Mesenchymal stem cell of adipose (primary cell): ENCODE results near the genes TTC38 and TRMU.

DNA sequence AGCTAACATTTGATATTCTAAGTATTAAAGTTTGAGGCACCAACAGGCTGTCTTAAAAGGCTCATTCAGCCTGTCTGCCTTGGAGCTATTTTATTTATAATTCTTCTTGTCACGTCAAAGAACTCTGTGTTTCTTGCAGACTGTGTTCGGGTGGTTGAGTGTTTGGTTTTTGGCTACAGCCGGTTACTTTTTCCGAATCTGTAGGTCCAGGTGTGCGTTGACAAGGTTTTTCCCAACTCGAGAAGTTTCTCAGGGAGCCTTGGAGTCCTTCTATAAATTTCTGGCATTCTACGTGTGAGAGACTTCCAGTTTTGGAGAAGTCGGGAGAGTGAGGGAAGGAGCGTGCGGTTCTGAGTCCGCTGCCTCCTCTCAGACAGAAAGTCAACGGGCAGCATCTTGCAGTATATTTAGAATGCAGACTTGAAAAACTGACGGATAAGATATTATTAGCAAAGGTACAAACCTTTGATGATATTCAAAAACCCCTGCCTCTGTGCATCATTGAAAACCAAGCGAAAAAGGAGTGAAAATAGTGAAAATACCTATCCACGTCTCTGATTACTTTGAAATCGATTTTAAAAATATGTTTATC is 85.3 kb upstream of the PPARA start:
- CAGE, long polyA plus RNA: no peak

GRCh38 chr22:46079470-46079732 is 70.9 kb upstream of the PPARA start:
- CAGE, long polyA plus RNA: no peak

GRCh38 chr22:46084392-46085496 is 65.6 kb upstream of the PPARA start:
- CAGE, long polyA plus RNA: no peak

GRCh38 chr22:46106789-46107757 is 43.3 kb upstream of the PPARA start:
- CAGE, long polyA plus RNA: no peak

- CAGE, long polyA plus RNA: no peak
Observed at GRCh38 chr22:46171948-46172562, 21.7 kb downstream of the PPARA start.

DNA sequence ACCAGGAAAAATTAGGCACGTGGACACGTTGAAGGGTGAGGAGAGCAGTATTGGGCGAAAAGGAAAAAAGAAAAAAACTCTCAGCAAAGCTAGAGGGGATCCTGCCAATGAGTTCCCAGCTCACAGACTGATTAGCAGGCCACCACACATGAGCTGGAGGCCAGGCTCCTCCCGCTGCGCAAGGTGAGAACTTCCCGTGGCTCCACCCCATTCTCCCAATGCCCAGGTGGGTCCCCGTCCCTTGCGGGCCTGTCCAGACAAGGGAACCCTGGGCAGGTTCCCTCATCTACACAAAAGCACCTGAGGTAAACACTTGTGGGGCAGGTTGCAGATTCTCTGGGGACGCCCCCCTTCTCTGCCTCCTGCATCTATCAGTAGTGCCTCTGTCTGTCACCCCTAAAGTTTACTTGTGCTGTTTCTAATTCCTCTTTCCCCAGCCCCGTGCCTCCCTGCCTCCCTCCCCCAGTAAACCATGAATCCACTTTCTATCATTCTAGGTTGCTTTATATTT is 46.5 kb downstream of the CDPF1 start:
- CAGE, long polyA plus RNA: no peak

- CAGE, long polyA plus RNA: no peak
Observed at GRCh38 chr22:46225190-46226163, 24.6 kb downstream of the CDPF1 start.

DNA sequence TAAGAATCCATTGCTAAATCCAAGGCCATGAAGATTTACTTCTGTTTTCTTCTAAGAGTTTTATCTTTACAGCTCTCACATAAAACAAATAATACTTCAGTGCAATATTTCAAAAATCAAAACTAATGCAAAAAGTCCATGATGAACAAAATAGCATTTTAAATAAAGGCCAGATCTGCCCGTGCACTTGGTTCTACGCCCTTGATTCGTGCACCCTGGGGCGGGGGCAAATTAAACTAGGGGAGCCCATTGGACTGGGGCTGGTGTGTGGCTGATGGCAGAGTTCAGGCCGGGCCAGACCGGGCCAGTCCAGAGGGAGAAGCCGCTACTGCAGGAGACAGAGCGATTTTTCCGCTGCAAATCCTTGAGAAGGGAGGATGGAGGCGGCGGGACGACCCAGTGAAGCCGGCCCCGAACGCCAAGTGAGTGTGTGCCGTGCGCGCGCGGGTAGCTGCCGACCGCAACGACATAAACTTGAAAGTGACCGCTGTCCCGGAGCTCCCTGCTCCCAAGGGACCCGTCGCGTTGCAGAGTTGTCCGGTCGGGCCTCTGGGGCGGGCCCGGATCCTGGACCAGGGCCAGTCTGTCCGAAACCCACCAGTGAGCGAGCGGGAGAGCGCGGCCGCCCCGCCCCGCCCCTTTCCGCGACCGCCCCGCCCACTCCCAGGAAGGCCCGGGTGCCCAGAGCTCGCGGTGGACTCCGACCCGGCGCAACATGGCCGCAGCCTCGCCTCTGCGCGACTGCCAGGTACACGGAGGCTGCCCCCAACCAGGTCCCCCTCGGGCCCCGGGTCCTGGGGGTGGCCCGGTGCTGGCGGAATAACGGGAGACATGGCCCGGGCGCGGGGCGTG is at the start of gene TTC38:
Gene TTC38, plus strand, starts transcription at position 684 of the 852 bp plus-strand sequence.
- CAGE, long polyA plus RNA: no peak

- CAGE, long polyA plus RNA: no peak
Observed at GRCh38 chr22:46275717-46276453, 8.1 kb downstream of the TTC38 start.

DNA sequence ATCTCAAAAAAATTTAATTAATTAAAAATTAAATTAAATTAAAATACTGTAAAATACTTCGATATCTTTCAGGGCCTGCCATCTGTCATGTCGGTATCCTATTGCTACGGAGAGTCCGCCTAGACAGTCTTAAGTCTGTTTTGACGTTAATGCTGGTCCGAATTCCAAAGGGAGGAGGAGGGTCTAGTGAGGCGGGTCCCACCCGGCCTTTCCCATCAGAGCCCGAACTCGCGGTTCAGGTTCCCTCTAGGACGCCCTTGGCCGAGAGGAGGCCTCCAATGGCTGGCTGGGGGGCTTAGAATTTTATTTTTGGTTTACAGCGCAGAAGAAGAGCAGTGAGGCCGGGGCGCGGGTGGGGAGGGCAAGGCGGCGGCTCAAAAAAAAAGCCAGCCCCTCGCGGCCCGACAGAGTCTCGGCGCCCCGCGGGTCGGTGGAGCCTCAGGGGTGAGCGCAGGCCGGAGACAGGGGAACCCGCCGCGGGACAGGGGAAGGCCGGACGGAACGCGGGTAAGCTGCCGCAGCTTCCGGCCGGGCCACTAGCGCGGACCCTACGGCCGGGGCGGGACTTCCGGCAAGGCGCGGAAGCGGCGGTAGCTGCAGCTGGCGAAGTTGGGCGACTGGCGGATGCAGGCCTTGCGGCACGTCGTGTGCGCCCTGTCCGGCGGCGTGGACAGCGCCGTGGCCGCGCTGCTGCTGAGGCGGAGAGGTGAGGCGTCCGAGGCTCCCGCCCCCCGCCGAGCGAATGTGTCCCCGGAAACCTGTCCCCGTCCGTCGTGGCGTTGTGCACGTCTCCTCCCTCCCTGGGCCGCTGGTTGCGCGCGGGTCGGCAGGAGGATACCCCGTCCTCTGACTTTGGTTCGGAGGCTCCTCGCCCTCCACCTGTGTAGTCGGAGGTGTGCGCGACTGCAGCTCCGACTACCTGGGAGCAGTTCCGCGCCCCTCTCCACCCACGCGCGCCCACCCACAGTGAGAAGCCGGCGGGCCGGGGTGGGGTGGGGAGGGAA is at the start of gene TRMU:
Gene TRMU, plus strand, starts transcription at position 574 of the 1,004 bp plus-strand sequence.
- CAGE, long polyA plus RNA: no peak

DNA sequence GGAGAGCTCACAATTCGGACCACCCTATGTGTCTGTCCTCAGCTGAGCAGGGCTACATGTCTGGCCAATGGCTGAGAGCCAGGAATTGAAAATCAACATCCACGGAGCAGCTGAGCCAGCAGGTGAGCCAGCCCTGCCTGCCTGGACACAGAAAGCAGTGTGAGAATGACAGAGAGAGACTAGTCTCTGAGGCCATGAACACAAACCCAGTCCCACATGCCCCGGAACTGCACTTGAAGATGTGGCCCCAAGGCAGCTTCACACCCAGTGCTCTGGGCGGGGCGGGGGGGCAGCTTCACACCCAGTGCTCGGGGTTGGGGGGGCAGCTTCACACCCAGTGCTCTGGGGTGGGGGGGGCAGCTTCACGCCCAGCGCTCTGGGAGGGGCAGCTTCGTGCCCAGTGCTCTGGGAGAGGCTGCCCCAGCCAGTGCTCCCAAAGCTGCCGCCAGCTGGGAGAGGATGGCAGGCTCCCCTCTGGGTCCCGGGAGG is 37.7 kb downstream of the TRMU start:
- CAGE, long polyA plus RNA: no peak

GRCh38 chr22:46500196-46500758 is 37.1 kb downstream of the CELSR1 start:
- CAGE, long polyA plus RNA: no peak

- CAGE, long polyA plus RNA: no peak
Observed at GRCh38 chr22:46533238-46533982, 4.0 kb downstream of the CELSR1 start.

- CAGE, long polyA plus RNA: no peak
Observed at GRCh38 chr22:46563720-46564078, 26.3 kb upstream of the CELSR1 start.

GRCh38 chr22:46573000-46573592 is 35.7 kb upstream of the CELSR1 start:
- CAGE, long polyA plus RNA: no peak

DNA sequence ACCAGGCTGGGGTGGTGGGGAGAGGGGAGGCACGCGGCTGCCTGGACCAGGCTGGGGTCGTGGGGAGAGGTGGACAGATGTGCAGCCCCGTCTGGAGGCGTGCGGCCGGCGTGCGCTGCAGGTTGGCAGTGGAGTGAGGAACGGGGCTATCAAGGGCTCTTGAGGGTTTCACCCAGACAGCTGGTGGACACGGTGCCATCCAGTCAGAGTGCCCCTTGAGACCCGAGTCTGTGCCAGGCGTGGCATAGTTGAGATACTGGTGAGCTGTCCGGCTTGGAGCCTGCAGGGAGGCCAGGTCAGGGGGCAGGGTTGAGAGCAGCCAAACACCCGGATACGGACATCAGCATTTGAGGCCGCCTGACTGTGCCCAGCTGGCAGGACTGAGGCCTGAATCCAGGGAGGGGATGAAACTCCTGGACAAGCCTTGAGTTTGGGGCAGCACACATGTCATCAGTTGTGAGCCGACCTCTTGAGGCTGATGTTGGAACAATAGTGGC is 1.5 kb upstream of the GRAMD4 start:
- CAGE, long polyA plus RNA: no peak

- CAGE, long polyA plus RNA: no peak
Observed at GRCh38 chr22:46625830-46626513, 5.8 kb downstream of the GRAMD4 start.

DNA sequence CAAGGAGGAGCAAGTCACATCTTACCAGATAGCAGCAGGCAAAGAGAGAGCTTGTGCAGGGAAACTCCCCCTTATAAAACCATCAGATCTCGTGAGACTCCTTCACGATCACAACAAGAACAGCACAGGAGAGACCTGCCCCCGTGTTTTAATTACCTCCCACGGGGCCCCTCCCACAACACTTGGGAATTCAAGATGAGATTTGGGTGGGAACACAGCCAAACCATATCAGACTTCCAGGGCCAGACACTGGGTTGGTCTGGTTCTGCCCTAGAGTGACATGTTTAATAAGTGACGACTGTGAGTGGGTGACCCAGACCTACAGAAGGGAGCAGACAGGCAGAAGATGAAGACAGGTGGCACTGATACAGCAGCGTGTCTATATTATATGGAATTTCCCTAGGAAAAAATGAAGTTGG is 26.7 kb downstream of the GRAMD4 start:
- CAGE, long polyA plus RNA: no peak

- CAGE, long polyA plus RNA: no peak
Observed at GRCh38 chr22:46684489-46685106, 53.5 kb downstream of the CERK start.

DNA sequence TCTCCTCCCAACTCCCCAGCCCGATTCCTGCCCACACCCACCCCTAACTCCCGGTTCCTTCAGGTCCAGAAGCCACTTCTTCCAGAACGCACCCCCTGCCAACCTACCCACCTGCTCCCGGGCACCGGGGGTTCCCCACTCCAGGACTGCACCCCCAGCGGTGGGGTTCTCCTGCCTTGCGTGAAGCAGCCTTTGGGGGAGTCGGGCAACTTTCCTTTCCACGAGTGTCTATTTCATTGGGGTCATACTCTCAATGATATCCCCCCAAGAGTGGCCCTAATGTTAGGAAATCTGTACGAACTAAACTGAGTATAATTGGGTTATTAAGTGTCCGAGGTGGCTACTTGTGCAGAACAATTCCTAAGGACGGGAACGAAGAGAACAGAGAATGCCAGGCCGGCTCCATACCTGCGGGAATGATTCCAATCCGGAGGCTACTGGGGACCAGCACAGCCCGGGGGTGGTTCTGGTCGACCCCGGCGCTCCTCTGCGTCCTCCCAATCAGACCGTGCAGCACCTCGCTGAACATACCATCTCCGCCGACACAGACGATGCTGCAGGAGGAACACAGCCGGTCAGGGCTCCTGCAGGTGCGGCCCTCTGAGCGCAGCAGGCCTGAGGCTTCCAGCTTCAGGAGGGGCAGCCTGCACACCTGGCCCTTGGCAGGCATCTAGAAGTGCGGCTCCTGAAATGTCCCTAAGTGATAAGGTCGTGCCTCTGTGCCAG is 30.5 kb downstream of the CERK start:
- CAGE, long polyA plus RNA: no peak